Measurements from ENCODE around the genes TRIM17 and CCSAP.

- PRO-cap, 2 experiments: no peak in any of the 2 experiments
These were observed 10.3 kb upstream of the OBSCN start for GRCh38 chr1:228197271-228198173.

DNA sequence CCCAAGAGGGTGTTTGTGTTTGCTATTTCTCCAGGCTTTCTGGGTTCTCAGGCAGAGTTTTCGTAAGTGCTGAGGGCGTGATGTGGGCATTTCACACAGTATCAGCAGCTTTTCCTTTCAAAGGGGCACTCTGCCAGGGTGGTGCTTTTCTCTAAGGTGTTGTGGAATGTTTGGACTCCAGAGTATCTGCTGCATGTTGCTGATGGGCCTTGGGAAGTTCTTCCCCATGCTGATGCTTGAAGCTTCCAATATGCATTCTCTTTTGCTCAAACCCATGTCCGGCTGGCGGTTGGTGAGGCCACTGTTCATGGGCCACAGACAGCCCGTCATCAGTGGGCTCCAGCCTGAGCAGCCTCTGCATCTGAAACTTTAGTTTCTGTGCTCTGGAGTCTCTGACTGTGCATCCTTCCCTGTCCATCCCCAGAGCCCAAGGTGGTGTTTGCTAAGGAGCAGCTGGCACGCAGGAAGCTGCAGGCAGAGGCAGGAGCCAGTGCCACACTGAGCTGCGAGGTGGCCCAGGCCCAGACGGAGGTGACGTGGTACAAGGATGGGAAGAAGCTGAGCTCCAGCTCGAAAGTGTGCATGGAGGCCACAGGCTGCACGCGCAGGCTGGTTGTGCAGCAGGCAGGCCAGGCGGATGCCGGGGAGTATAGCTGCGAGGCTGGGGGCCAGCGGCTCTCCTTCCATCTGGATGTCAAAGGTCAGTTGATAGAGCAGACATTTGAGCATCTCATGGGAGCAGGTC is 16.4 kb downstream of the OBSCN start:
- PRO-cap, 2 experiments: no peak in any of the 2 experiments

DNA sequence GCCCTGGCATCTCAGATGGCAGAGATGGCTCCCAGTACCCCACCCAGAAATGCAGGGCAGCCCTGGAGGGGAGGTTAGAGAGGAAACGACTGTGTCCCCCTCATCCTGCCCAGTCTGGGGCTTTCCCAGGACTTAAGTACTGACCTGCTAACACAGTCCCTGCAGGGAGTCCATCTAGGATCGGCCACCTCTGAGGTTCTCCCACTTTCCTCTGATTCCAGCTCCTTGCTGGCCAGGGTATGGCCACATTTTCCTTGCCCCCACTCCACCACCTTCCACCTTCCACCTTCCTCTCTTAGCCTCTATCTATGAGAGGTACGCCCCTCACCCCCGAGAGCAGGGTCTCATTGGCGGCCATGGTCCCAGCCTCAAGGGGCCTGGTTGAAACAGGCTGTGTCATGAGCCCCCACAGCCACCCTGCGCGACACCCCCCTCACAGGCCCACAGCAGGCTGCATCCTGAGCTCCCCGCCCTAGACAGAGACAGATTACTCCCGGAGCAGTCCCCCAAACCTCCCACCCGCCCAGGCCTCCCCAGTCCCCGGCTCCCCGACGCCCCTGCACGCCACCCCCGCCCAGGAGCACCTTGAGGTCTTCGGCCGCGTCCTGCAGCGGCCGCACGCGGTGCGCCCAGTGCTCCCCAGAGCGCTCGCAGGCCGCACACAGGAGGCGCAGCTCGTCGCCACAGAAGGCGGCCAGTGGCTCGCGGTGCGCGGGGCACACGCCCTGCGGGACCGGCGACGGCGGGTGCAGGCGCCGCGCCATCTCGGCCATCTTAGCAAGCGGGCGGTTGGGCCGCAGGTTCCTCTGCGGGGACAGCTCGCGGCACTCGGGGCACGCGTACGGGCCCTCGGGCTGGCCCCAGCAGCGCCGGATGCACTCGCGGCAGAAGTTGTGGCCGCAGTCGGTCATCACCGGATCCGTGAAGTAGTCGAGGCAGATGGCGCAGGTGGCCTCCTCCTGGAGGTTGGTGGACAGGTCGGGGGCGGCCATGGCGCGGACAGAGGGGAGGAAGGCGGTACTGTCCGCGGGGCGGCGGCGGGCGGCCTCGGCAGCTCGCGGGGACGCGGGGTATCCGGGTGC is 724 bp downstream of the TRIM11 start:
- PRO-cap, 2 experiments: no peak in any of the 2 experiments

DNA sequence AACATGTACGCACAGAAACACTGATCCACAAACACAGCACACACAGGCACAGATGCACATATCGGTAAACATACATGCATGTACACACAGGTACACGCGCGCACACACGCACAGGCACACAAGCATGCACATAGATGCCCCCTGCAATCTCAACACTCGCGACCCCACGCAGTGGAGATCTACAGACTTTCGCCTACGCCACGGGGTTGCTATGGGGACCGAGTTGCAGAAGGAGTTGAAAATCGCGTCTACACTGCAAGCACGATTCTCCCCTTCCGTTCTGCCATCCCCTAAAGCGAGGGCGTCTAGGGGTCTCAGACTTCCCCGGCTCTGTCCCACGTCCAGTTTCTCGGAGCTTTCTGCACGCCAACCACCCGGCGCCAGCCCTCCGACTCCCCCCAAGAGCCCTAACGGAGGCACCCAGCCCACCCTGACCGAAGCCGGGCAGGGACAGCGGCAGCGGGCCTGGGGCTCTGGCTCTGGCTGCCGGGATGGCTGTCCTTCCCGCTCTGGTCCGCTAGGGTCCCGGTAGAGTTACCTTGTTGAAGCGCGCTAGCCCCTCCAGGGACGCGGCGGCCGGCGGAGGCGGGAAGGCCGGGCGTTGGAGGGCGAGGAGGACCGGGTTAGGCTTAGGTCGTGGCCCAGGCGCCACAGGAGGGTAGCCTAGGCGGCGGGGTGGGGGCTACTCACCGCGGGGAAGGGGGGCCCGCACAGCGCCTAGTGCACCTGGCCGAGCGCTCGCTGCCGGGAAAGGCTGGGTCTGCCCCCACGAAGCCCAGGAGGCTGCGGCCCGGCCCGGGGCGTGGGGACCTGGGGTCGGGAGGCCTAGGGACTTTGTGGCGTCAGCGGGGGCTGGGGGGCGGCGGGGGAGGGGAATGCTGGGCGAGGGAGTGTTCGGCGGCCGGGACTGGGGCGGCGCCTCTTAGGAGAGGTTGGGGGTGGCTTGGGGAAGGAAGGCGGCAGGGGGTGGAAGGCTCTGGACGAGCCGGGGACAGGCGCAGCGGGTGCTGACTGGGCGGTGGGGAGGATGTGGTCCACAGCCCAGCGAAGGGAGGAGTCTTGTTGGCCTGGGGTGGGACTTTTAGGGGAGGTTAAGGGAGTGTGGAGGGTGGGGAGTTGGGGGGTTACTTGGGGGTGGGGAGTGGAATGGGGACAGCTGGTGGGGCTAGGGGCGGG is at the start of gene TRIM17:
TSS of gene TRIM17 (minus strand) at position 1,013 of the 1,176 bp plus-strand sequence.
- PRO-cap, 2 experiments: no peak in any of the 2 experiments

DNA sequence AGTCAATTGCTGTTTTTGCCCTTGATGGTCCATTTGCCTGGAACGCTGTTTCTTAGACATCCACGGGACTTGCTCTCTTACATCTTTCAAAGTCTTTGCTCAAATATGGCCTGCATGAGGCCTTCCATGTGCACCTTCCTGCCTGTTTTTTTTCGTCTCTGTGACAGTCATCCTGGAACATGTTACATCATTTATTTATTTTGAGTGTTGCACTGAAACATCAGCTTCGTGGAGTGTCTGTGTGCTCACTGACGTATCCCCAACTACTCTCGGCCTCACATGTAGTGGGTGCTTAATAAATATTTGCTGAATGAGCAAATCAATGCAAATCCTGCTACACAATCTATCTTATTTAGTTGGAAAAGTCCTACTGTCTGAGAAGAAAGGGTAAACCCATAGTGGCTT is 11.4 kb upstream of the RHOU start:
- PRO-cap, 2 experiments: peak in 2 of 2 experiments; most common plus-strand start position 240 of the sequence (in 1); most common minus-strand start position 160 of the sequence (in 2)

- PRO-cap, 2 experiments: no peak in any of the 2 experiments
These were observed 47.9 kb downstream of the RHOU start for GRCh38 chr1:228782859-228783931.

- PRO-cap, 2 experiments: no peak in any of the 2 experiments
These were observed 140.5 kb downstream of the RHOU start for GRCh38 chr1:228875676-228876215.

DNA sequence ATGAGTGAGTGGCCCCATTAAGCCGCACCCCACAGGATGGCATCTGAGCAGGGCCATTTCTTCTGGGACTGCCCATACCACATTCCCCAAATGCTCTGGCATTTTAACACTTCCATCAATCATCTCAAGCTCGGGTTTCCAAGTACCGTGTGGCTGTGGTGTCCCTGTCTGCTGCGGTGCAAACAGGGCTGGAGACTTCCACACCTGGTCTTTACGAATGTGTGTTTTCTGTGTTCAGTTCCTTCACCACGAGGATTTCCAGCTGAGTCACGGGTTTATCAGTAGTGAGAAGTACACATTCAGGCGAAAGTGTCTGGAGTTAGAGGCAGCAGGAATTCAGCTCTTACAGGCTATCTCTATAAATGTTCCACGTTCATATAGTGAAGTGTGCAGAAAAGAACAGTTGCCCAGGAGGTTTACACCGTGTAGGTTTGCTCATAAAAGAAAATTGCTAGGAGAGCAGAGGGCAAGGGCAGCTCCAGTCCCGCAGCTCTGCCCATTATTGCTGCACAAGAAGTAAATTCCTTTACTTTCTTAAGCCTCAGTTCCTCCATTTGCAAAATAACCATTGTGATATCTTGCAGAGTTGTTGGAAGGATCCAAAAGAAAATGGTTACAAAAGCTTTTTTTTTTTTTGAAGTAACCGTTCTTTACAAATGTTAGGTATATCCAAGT is 195.4 kb downstream of the RHOU start:
- PRO-cap, 2 experiments: no peak in any of the 2 experiments

DNA sequence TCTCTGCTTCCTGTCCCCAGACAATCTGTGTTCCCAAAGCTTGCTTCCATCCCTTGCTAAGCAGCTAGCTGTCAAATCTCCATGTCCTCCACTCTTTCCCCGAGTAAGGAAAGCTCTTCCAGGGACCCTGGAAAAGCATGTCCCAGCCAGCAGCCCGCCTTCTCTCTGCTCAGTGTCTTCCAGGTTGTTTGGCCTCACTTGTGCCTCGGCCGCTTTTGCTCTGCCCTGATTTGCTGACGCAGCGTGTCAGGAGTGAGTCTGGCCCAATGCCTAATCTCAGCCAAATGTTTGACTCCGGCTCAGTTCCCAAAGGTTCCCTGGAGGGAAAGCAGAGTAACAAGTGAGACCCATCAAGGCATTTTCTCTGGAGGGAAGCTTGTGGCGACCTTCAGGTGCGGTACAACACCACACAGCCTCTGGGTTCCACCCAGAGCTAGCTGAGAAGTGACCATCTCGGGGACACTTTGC is 243.4 kb downstream of the RHOU start:
- PRO-cap, 2 experiments: peak in 2 of 2 experiments; most common minus-strand start position 190 of the sequence (in 2)

DNA sequence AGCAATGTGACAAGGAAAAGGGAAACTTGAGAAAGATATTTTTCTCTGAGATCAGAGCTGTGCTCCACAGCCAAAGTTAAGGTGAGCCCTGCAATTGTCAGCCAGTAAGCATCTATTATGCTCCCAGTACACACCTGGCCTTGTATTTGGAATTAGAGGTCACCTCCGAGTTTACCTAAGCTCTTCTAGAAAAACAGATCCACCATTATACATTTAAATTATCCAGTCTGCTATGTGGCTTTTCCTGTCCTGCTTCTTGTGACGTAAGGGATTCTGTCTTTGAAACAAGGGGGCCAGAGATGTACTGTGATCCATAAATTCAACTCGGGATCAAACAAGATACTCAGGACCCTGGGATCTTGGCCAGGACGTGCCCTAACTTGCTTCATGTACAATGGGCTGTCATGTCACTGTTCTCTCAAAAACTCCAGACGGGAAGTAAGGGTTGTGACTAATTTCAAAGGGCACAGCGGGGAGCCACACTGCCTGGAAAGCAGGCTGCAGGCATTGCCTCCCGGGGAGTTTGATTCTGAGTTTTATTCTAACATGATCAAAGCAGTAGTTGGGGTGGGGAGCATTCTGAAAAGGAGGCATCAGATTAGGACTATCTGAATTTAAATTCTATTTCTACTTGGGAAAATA is 39.6 kb upstream of the RAB4A start:
- PRO-cap, 2 experiments: peak in 2 of 2 experiments; most common plus-strand start position 467 of the sequence (in 2); most common minus-strand start position 420 of the sequence (in 2)

DNA sequence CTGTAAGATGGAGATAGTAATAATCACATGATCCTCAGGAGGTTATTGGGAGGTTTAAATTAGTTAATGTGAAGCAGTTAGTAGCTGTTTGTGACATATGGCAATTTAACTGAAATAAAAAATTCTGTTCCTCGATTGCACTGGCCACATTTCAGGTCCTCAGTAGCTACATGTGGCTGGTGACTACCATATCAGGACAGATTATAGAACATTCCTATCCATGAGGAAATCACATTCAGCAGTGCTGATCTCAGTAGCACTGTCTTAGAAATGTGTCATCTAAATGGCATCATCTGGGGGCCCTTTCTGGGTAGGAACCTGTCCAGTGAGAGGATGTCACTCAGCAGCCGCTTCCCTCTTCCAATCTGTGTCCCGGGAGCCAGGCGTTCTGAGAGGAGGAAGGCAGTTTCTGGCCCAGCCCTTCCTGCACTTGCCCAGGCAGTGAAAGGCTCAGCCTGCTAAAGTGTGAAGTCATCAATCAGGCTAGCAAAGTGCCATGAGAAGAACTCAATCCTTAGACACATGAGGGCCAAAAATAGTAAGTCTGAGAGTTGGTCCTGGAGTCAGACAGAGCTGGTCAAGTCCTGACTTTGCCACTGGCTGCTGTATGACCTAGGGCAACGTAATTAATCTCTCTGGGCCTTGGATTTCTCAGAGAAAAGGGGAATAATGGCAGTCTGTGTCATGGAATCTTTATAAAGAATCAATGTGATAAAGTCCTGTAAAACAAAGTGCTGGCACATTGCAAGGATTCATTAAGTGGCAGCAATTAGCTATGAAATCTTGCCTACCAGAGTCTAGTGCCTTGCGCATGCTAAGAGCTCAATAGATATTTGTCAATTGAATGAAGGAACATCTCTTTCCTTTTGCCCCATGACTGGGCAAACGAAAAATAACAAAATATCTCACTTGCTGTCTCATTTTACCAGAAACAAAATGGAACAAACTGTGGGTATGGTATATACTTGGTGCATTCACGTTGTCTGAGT is 25.8 kb downstream of the RAB4A start:
- PRO-cap, 2 experiments: no peak in any of the 2 experiments

DNA sequence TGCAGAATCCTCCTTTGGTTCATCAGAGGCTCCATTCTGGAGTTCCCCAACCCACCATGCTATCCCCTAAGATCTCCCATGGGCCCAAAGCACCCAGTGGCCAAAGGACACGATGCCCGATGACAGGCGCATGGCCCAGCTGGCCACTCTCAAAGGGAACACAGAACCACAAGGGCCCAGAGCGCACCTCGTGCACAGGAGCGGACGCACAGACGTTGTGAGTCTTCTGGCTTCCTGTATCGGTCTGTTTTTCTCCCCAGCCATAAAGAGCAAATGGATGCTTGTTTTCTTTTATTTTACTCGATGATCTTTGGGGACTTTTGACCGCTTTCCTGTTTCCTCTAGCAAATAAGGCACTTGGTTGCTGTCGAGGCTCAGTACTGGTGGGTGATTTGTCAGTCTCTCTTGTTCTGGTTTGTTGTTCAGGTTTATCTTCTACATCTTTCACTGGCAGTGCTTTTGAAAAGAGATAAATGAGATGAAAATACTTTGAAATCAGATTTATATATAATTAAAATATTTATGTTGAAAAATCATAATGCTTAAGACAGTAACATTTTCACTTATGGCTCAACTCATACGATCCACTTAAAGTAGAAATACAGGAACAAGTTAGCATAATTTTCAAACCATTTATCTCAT is 16.2 kb downstream of the CCSAP start:
- PRO-cap, 2 experiments: no peak in any of the 2 experiments

DNA sequence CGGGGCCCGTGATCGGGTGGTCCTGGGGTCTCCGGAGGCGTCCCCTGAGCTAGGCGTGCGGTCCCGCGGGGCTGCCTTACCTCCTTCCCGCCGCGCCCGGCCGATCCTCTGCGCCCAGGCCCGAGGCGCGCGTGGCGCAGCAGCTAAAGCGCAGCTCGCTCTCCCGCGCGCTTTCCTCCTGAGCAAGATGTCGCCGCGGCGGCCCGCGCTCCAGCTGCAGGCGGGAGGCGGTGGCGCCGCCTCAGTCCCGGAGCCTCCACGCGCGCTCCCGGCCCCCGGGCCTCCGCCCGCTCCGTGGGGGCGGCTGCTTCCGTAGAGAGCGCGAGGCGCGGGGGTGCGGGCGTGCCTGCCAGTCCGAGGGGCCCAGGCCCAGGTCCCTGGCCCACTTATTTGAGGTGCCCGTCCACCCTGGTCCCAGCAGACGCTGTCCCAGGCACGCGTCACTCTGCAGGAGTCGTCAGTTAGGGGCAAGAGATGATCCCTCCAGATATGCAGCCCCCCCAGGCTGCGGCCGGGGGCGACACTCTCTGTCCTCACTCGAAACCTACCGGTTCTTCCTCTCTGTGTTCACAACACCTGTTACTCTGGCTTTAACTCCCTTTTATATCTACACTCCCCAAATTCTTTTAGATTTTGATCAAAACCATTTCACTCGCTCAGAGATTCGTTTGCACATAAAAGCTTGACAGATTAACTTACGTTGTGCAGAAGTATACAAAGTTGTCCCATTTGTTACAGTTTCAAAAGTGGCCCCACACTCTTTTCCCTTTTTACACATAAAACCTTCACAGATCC is at the start of gene CCSAP:
TSS of gene CCSAP (minus strand) at position 216 of the 795 bp plus-strand sequence.
- PRO-cap, 2 experiments: no peak in any of the 2 experiments

DNA sequence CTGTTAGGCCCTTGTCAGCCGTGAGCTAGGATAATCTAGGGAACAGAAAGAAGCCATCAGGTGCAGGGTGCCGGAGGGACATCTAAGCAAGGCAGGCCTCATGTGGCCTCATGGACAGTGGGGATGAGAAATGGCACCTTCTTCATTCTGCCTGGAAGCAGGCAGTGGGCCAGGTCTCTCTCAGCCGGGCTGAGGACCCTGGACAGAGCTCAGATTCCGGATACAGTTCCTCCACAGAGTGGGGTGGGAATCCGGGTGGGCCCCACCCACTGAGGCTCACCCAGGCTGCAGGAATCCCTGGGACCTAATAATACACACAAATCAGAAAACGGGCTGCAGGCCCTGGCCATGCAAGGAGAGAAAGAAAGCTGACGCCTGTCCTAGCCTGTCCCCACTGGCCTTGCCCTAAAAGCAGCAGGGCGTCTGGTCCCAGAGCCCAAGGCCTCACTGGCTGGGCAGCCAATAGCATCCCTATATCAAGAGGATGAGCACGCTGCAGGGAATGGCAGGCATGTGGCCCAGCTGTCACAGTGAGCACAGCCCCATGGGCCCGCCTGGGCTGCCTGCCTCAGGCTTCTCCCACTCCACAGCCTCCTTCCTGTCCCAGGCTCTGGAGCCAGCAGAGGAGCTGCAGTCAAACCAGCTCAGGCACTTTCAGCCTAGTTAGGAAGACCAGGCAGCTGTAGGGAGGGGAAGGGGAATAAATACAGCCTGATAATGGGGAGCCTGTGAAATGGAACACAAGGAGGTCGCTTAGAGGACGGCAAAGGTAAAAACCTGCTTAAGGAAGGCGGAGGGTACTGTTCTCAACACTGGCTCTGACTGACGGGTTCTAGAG is 25.3 kb downstream of the ACTA1 start:
- PRO-cap, 2 experiments: no peak in any of the 2 experiments

GRCh38 chr1:229509406-229510020 is 1.4 kb upstream of the NUP133 start:
- PRO-cap, 2 experiments: peak in 1 of 2 experiments; most common minus-strand start chr1:229509702 (in 1)

- PRO-cap, 2 experiments: no peak in any of the 2 experiments
These were observed 19.4 kb downstream of the ABCB10 start for GRCh38 chr1:229538983-229539582.

DNA sequence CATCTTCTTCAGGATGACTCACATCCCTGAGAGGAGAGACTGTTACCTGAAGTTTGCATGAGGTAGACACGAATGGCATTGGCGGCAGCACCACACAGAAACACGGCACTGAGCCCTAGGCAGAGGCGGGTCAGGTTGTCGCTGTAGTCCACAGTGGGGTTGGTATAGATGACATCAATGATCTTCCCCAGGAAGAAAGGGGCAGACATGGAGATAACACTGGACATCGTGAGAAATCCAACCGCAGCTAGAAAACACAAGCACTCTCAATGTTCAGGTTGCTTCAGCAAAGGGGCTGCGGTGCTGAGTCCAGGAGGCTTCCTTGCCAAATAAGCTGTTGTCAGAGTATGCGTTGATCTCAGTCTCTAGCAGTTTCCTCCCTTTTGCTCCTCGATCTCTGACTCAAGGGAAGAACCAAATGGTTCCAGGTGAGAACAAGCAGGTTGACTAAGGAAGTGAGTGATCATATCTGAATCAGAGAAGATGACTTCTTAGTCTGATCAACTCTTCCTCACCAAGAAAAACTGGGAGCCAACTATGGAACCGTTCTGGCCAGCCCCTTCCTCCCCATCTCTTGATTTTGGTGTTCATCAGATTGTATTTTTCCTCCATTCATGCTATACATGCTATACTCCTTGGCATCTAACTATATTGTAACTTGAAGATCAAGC is 9.2 kb downstream of the ABCB10 start:
- PRO-cap, 2 experiments: no peak in any of the 2 experiments

- PRO-cap, 2 experiments: peak in 2 of 2 experiments; most common plus-strand start chr1:229563991 (in 2); most common minus-strand start chr1:229563760 (in 1)
These were observed 5.1 kb upstream of the ABCB10 start for GRCh38 chr1:229563623-229564081.

DNA sequence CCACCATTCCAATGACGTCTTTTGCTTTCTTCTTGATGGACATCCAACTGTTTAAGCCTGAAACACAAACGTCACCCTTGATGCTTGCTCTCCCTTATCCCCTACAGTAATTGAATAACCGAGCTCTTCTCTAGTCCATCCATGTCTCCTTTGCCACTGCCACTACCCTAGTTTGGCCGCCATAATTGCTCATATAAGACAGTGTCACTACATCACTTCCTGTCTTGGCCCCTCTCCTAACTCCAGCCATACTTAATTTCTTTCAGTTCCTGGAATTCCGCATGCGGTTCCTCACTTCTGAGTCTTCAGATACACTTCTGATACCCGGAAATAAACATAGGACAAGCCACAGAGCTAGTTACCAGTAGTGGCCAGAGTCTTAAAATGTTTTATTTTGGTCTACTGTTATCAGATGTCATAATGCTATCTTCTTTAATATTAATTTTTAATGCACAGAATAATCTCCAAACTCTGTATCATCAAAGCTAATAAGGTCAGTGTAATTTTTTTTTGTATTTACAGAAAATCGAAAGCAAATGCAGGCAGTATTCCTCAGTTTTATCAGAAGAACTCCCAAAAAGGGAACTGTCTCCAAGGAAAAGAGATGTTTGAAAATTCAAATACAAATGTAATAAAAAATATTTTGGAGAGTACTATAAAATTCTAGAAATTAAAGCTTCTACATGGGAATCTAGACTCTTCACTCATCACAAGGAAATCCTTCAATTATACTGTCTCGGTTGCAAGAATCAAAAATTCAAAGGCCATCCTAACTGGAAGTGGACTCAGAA is 25.3 kb downstream of the TAF5L start:
- PRO-cap, 2 experiments: no peak in any of the 2 experiments

GRCh38 chr1:229626447-229626879 is 416 bp downstream of the URB2 start:
- PRO-cap, 2 experiments: no peak in any of the 2 experiments

Measured in Metastatic Liver Carcinoma in the Adrenal Gland (tissue), 2 donors.